Heart (tissue), 3 donors: ENCODE results near the genes ZNF84 and ZNF10.

GRCh38 chr12:132714647-132715222 is 4.1 kb downstream of the PGAM5 start:
- RAMPAGE, long total RNA, 2 experiments = no peak in any of the 2 experiments

- RAMPAGE, long total RNA, 2 experiments = no peak in any of the 2 experiments
Observed at GRCh38 chr12:132888796-132889540, 1.6 kb upstream of the CHFR start.

GRCh38 chr12:133037157-133038243 is at the start of gene ZNF84:
Gene ZNF84 (plus strand): TSS chr12:133037509.
- RAMPAGE, long total RNA, 2 experiments = start-site peak on the plus strand in 2 of 2 experiments, at chr12:133037386-133037536 at its widest, 38 to 442 reads per replicate

DNA sequence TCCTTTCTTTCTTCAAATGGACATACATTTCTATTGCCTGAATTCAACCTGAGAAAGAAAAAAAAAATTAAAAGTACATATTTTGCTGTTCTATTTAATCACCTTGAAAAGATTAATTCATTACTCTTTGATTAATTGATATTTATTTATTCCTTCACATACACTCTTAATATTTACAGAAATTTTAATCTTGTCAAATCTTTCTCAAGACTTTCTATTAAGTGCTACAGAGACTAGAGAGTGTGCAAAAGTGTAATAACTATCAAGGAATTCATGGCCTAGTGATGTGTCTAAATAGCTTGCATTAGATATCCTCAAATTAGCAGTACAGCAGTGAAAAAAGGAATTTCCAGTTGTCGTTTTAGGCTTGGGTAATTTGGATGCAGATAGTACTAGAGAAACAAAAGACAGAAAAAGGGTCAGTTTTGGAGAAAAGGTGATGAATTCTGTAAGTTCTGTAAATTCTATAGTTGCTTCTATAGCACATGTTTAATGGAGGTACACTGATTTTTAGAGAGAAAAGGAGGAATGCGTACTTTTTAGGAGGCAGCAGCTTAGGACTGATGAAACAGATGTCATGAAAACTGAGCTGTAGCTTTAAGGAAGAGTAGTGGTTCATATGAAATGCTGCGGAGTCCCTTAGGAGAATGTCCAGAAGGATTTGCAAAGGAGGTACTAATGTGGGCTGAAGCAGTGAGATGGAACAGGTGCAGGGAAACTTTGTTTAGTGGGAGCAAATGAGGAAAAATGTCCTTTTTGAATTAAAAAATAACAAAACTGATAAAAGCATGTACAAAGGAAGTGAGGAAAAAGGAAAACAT is 3.7 kb downstream of the ZNF140 start:
- RAMPAGE, long total RNA, 2 experiments = no peak in any of the 2 experiments

DNA sequence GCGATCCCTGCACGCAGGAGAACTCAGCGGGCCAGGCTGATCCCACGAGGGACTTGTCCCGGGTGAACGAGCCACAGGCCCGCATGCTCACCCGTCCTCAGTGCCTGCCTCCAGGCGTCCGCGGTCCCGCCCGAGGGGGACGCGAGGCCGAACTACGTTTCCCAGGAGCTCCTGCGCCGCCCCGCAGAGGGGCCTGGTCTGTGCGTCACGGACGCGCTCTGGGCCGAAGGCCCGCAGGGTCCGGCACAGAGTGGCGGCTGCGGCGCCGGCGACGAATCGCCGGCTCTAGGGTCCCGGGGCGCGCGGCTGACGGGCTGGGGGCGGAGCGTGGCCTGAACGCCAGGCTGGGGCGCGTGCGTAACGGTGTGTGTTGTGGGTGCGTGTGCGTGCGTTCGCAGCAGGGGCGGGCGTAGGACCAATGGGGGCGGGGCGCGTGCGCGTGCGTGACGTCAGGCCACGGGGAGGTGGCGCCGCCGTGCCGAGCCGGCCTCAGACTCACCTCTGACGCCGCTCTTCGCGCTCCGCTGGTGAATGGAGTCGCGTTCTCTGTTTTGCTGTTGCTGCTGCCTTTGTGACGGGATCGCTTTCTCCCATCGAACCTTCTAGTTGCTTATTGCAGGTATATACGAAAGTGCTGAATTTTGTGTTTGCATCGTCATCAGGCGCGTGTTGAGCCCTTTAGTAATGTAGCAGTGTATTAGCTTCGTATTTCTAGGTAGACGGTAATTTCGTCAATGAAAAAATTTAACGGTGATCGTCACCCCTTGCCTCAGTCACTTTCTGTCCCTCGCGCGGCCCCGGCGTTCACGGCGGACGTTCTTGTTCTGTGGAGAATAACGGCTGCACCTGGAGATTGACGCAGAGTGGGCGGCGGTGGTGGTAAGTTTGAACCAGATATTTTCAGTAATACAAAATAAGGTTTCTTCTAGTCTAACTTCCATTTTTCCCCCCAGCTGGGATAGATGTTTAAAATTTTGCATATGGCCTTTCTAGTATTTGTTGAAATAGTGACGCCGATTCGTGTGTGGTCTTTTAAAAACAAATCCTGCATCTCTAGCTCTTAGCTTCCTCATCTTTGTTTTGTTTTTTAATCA is at the start of gene ZNF10:
Gene ZNF10, plus strand, starts transcription at position 492 of the 1,094 bp plus-strand sequence.
- RAMPAGE, long total RNA, 2 experiments = start-site peak on the plus strand in 1 of 2 experiments, centred at position 462 of the sequence, 65 reads per replicate

DNA sequence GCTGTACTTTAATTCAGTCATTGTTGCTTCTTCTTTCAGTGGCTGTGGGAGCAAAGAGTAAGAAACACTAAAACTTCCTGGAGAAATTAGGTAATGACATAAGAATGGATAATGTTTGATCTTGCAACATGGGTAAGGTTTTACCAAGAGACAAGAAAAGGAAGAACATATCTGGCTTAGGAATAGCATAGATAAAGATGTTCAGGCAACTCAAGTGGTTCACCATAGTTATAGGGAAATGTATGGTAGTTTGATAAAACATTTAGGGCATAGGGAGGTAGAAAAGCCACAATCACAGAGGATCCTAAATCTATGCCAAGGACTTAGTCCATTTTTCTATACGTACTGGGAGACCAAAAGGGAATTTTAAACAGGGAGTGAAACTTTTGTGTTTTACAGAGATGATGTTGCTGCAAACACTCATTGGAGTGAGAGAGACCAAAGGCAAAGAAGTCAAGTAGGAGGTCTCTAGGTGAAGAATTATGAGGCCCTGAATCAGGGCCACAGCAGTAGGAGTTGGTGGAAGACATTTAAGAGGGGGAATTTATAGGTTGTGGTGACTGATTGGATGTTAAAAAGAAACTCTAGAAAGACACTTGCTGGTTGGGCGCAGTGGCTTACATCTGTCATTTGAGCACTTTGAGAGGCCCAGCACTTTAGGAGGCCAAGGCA is 8.9 kb downstream of the ZNF10 start:
- RAMPAGE, long total RNA, 2 experiments = no peak in any of the 2 experiments